ENCODE measurements around the gene MYO7B.

DNA sequence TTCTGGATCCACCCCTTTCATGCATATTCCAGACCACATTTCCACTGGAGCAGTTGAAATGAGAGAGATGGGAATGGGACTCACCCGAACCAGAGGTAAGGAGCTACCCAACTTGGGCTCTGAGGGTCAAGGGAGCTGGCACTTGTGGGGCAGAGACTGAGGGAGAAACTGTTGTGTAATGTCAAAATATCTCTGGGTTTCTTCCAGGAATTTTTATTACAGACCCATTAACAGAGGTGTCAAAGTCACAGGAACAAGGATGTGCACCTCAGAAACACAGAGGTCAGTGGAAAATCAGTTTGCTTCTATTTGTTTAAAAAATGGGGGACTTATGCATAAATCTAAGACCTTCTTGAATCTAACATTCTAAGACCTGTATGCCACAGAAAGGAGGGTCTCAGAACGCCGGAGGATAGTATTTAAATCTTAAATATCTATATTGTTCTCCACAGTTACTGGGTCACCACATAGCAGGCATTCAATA lies 1.2 kb upstream of the MAP3K2 start:
- PRO-cap, 3 experiments = no peak in any of the 3 experiments

- PRO-cap, 3 experiments = no peak in any of the 3 experiments
Measured at GRCh38 chr2:127419275-127419888, 1.2 kb downstream of the PROC start.

DNA sequence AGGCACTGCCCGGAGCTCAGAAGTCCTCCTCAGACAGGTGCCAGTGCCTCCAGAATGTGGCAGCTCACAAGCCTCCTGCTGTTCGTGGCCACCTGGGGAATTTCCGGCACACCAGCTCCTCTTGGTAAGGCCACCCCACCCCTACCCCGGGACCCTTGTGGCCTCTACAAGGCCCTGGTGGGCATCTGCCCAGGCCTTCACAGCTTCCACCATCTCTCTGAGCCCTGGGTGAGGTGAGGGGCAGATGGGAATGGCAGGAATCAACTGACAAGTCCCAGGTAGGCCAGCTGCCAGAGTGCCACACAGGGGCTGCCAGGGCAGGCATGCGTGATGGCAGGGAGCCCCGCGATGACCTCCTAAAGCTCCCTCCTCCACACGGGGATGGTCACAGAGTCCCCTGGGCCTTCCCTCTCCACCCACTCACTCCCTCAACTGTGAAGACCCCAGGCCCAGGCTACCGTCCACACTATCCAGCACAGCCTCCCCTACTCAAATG lies 1.7 kb downstream of the PROC start:
- PRO-cap, 3 experiments = no peak in any of the 3 experiments

DNA sequence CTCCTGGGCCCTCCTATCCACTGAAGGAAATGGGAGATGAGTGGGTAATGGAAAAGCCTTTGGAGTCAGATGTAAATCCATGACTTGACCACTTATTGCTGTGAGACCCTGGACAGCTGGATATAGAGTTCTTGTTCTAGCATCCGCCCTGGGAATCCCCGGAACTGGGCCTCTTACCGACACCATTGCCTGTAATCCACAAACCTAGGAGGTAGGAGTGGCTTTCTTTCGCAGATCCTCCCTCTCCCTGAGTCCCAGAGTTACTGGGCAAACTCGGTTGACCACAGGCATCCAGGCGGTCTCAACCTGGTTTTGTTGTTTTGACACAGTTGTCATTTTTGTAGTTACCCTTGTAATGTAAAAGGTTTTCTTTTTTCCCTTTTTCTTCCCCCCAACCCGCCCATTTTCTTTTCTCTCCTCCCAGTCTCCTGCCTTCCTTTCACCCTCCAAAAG lies 45.5 kb downstream of the PROC start:
- PRO-cap, 3 experiments = no peak in any of the 3 experiments

GRCh38 chr2:127535193-127535971 lies at the start of gene MYO7B:
MYO7B (plus strand) TSS chr2:127535683.
- PRO-cap, 3 experiments = no peak in any of the 3 experiments

DNA sequence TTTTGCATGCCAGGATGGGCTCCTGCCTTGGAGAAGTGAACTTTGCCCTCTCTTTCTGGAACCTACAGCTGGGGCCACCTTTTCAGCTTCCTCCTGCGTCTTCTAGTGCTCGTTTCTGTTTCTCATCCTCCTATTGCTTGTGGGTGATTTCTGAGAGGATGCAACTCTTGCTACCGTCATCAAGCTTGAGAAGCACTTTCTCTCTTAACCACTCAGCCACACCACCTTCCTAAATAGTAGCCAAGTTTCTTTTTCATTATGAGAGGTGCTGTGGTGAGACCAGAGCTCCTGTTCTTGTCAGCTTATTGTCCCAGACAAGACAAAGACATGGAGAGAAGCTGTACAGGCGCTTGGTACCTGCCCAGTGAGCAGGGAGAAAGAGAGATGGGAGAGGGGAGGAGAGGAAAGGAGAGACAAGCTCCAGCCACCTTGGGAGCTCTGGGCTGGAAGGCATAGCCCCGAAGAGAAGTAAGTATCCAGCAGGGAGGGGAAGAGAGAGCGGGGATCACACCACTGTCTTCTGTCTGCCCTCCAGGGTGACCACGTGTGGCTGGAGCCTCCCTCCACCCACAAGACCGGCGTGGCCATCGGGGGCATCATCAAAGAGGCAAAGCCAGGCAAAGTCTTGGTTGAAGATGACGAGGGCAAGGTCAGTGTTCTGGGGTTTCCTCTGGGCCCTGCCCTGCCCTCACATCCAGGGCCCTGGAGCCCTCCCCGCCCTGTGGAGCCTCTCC lies 28.3 kb downstream of the MYO7B start:
- PRO-cap, 3 experiments = no peak in any of the 3 experiments

GRCh38 chr2:127632477-127633143 lies 13.3 kb upstream of the GPR17 start:
- PRO-cap, 3 experiments = no peak in any of the 3 experiments

GRCh38 chr2:127644525-127644724 lies 1.5 kb upstream of the GPR17 start:
- PRO-cap, 3 experiments = no peak in any of the 3 experiments

DNA sequence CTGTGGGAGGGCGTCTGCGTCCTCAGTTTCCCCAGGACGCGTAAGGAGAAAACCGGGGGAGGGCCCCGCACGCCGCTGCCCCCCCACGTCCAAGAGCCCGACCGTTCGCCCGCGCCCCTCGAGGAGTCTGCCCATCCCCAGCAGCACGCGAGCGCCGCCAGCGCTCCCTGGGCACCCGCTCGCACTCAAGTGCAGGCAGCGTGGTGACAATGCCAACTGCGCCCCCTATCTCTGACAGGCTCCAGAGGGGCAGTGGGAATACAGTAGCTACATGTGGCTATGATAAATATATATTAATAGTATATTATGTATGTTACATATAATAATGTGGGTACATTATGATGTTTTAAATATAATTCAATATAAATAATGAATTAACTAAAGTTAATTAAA lies 5.6 kb upstream of the SFT2D3 start:
- PRO-cap, 3 experiments = no peak in any of the 3 experiments

DNA sequence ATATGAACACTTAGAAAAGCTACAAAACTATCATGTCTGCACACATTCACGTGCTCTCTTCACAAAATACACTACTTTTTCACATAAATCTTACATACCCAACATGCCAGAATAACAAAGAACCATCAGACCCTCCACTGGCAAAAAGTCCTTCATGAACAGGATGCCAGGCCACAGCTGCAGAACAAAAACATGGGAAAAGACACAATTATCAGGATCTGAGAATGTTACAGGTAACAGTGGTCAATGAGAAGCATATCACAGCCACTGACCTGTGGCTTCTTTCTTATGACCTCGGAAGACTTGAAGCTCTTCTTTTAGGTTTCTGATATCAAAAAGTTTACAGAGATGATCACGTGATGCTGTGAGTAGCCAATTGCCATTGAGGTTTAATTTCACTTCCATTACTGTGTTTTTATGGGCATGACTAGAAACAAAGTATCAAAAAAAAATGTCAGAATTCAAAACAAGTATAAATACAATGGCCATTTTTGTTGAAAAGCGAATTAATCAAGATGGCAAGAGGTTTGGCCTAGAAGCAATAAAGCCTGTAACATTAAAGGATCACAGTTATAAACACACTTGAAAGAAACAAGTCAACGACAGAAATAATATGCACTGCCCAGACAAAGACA lies 23.6 kb downstream of the SFT2D3 start:
- PRO-cap, 3 experiments = no peak in any of the 3 experiments

- PRO-cap, 3 experiments = no peak in any of the 3 experiments
Measured at GRCh38 chr2:127745929-127746797, 44.9 kb downstream of the SFT2D3 start.

DNA sequence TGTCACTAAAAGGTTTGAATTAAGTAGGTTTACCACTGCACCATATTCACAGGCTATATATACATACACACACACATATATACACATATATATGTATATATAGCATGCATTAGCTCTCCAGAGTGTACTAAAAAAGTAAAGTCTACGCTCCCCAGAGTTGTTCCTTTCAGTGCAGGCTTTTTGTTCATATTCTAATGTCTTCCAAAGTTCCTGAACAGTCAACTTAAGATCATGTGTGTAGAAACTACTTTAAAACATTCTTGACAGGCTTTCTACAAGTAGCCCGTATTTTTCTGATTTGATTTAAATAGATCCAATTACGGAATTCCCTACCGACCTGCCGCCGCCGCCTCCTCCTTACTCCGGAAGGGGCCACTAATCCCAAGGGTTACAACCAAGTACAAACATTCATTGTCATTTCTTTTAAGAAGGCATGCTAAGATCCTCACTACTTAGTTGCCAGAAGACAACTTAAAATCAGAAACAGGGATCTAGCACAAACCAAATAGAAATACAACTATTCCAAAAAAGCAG lies 915 bp downstream of the WDR33 start:
- PRO-cap, 3 experiments = peak in 1 of 3 experiments; most common plus-strand start position 378 of the sequence (in 1)

GRCh38 chr2:127830788-127831369 lies 19.9 kb upstream of the WDR33 start:
- PRO-cap, 3 experiments = no peak in any of the 3 experiments

- PRO-cap, 3 experiments = peak in 1 of 3 experiments; most common minus-strand start chr2:127889347 (in 1)
Measured at GRCh38 chr2:127888946-127889459, 3.2 kb upstream of the AMMECR1L start.

- PRO-cap, 3 experiments = no peak in any of the 3 experiments
Measured at GRCh38 chr2:128146797-128146996, 55.7 kb downstream of the UGGT1 start.

GRCh38 chr2:128260544-128261409 lies 57.9 kb downstream of the HS6ST1 start:
- PRO-cap, 3 experiments = no peak in any of the 3 experiments

GRCh38 chr2:128267711-128268464 lies 50.8 kb downstream of the HS6ST1 start:
- PRO-cap, 3 experiments = no peak in any of the 3 experiments

DNA sequence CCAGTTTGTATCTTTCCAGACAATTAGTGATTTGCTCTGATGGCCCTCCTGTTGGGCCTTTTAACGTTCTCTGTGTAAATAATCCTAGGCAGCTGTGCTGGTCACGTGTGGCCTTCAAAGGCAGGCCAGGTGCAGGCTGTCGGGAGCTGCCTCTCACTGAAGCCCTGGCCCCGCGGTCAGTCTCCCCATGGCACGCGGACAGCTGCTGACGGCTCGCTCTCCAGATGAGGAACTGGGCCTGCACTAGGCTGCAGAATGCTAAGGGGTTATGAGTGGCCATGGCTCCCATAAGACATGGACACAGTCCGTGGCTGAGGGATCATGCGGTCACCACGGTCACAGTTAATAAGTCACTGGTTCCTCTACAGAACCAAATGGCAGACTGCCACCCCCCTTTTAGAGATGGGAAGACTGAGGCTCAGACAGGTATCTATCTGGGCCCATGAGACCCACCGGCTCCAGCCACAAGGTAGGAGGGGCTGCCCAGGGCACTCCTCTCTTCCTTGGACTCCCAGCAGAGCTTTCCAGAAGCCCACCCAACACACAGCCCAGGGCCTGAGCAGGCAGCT lies 9.0 kb downstream of the HS6ST1 start:
- PRO-cap, 3 experiments = no peak in any of the 3 experiments

DNA sequence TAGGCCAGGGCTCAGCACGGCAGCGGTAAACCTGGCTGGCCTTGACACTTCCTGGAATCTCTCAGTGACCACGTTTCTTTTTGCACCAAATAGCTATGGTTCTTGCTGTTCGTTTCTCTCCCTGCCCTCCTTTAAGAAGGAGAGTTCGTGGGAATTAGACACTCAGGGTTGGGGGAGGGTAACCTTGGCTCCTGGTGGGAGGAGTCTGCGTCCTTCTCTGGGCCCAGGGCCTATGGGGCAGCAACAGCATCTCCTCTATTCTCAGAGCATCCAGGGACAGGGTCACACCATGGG lies 5.1 kb upstream of the HS6ST1 start:
- PRO-cap, 3 experiments = no peak in any of the 3 experiments

- PRO-cap, 3 experiments = no peak in any of the 3 experiments
Measured at GRCh38 chr2:128424791-128425168, 106.1 kb upstream of the HS6ST1 start.